Sternocleidomastoid (tissue), 1 donor: ENCODE measurements around a stretch of chr15.

GRCh38 chr15:66715057-66715528 lies 13.1 kb downstream of the SMAD6 start:
- PRO-cap: no peak

DNA sequence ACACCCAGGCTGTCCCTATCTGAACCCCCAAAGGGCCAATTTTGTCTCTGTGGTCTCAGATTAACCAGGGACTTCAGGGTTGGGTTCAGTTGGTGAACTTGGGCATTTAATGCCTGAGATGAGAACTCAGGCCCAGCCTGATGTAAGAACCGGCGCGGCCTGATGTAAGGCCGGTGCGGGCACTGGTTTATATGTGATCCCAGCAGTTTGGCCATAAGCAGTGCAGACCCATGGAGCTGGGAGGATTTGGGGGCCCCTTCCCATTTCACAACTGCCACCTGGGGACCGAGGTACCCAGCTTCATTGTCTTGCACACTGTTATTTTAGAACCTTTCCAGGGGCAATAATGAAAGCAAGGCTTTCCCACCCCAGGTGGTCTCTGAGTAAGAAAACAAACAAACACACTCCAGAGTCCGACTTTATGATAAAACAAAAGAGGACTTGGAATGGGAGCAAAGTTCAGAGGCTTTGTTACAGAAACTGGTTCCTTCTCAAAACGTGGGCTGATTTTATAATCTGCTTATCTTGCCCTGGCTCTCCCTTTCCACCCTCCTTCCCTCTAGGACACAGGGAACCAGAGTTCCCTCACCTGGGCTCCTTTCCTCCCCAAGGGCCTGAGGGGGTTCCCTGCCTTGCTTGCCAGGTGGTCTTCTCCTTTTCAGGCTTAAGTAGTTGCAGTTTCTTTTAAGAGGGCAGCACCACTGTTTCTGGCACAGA lies 68.3 kb downstream of the SMAD6 start:
- PRO-cap: no peak

GRCh38 chr15:67032879-67033386 lies 32.5 kb upstream of the SMAD3 start:
- PRO-cap: no peak

DNA sequence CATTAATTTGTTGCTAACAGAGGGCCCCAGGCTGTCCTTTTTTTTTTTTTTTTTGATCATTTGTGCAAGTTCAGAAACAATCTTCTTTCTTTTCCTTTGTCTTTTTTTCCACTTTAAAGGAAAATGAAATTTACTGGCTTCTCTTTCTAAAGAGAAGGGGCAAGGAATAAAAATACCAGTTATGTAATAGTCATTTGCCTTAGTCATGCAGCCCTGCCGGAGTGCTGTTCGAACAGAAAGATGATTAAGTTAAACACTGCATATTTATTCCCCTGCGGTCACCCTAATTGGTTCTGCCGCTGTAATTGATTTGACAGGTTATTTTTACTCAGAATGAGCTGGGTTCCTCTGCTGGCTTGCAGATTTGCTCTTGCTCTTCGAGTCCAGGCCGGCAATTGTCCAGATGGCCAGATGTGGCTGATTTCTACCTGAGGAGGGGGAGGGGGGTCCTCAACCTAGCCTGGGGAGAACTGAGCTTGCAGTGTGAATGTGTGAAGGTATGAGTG lies 23.5 kb upstream of the SMAD3 start:
- PRO-cap: no peak

- PRO-cap: no peak
Measured at GRCh38 chr15:67056134-67056739, 9.2 kb upstream of the SMAD3 start.

- PRO-cap: no peak
Measured at GRCh38 chr15:67072450-67073469, 7.4 kb downstream of the SMAD3 start.

DNA sequence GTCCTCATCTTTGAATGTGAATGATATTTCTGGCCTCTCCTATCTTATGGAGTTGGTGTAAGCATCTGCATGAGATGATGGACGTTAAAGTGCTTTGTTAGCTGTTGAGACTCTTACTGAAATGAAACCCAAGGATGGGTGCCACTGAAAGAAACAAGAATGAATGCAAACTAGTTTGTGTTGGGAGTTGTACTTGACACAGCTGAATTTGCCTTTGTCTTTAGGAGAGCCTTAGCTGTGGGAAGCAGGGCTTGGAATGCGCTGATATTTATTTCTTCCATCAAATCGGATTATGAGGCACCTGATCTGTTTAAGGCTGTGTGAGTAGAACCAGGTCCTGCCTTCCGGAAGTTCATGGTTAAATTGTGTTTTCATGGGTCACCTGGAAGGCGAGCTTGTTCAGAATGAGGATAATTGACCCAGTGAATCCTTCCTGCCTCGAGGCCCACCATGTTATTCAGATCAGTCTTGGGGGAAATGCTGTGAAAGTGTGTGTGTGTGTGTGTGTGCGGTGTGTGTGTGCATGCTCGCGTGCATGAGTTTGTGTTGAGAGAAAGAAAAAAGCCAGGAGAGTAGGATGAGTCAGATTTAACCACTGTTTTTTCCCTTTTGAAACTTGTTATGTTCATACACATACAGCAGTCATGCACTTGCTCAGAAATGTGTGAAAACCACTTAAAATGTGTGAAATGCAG lies 36.5 kb downstream of the SMAD3 start:
- PRO-cap: no peak

- PRO-cap: no peak
Measured at GRCh38 chr15:67125084-67126381, 60.1 kb downstream of the SMAD3 start.

GRCh38 chr15:67142669-67143115 lies 77.3 kb downstream of the SMAD3 start:
- PRO-cap: no peak

- PRO-cap: no peak
Measured at GRCh38 chr15:67178413-67178907, 76.0 kb downstream of the AAGAB start.

GRCh38 chr15:67179273-67180594 lies 74.7 kb downstream of the AAGAB start:
- PRO-cap: no peak

GRCh38 chr15:67792389-67792784 lies 32.9 kb upstream of the SKOR1 start:
- PRO-cap: unidirectional peak, minus-strand start at chr15:67792556

DNA sequence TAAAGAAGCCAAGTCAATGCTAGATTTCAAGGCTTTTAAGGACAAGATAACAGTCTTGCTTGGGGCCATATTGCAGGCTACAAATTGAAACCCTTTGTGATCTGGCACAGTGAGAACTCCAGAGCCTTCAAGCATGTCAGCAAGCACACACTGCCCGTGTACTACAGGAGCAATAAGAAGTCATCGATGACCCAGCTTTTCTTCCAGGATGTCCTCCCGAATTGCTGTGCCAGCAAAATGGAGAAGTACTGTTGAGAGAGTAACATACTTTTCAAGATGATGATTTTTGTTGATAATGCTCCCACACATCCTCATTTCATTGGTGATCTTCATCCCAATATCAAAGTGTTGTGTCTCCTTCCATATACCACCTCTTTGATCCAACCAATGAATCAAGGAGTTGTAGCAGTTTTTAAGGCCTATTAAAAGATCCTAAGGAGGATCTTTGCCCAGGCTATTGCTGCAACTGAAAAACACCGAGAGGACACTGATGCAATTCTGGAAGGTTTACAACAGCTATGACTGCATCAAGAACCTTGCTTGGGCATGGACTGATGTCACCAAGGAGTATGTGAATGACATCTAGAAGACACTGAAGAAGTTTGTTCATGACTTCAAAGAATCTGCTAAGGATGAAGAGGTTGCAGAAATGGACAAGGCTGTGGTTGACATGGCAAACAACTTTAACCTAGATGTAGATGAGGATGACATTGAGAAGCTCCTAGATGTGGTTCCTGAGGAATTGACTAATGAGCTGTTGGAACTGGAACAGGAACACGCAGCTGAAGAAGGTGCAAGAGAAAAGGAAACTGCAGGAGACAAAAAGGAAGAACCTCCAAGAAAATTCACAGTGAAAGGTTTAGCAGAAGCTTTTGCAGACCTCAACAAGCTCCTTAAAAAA lies 20.1 kb downstream of the CALML4 start:
- PRO-cap: no peak

DNA sequence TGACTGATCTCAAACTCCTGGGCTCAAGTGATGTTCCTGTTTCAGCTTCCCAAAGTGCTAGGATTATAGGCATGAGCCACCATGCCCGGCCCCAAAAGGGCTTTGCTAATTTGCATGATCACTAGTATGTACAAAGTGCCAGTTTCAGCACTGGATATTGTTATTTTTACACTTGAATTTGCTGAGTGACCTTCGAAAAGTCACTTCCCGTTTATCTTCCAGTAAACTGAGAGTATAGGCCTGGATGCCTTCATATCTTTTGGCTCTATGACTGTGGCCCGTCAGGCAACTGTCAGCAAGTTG lies 12.1 kb downstream of the CLN6 start:
- PRO-cap: no peak

- PRO-cap: no peak
Measured at GRCh38 chr15:68279107-68279629, 1.6 kb downstream of the FEM1B start.

DNA sequence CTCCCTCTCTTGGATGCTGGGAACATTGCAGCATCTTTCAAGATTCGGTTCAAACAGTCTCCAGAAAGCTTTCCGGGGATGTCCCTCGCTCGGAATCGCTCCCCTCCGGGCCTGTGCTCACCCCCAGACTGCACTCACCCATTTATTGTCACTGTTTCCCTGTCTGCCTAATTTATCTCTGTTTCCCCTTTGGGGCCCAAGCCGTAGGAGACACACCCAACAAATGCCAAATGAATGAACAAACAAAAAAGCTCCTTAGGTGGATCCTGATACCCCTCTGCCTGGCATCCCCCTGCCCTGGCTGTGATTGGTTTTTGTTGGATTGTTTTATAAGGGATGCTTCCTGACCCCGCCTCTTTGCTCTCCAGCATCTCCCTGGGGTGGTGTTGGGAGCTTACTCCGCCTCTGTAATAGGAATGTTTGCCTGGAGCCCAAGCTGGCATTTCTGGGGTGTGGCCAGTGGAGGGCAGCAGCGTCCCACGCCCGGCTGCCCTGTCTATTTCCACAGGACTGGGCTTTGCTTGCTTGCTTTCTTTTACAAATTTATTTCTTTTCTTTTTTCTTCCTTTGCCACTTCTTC lies 28.9 kb downstream of the FEM1B start:
- PRO-cap: no peak

GRCh38 chr15:68334386-68335259 lies 57.1 kb downstream of the FEM1B start:
- PRO-cap: no peak

GRCh38 chr15:68481660-68482088 lies 49.7 kb upstream of the ITGA11 start:
- PRO-cap: no peak

DNA sequence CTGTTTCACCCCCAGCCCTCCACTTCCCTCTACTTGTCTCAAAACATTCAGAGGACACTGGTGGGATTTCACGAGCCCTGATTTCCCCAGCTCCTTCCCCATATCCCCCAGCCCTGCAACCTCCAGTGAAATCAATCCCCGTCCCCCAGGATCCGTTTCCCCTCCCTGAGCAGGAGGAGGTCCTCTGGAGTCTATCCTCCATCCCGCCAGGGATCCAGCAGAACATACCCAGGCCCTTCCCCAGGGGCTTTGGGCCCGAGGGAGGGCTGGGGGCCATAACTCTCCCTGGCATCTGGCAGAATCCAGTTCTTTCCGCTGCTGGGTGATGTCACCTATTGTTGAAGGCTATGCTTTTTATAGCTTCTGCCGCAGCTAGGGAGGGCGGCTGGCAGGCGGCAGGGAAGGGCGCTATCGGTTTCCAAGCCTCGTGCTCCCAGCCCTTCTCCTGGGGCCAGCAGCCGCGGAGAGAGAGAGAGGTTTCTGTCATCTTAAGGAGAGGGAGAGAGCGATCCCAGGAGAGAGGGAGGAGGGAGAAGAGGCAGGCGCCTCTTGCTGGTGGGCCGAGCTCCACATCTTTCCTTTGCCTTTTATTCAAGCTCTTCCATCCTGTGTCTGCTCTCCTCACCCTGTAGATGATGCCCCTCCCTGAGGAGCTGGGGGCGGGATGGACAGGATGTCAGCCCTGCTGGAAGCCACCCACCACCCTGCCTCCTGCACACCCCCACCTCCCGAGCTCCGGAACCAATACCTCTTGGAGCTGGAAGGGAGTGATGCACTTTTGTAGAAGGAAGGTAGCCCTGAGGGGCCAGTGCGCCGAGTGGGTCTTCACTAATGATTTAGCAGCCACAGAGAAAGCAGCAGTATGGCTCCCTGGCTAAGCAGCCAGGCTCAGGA lies 120.1 kb downstream of the ANP32A start:
- PRO-cap: no peak

DNA sequence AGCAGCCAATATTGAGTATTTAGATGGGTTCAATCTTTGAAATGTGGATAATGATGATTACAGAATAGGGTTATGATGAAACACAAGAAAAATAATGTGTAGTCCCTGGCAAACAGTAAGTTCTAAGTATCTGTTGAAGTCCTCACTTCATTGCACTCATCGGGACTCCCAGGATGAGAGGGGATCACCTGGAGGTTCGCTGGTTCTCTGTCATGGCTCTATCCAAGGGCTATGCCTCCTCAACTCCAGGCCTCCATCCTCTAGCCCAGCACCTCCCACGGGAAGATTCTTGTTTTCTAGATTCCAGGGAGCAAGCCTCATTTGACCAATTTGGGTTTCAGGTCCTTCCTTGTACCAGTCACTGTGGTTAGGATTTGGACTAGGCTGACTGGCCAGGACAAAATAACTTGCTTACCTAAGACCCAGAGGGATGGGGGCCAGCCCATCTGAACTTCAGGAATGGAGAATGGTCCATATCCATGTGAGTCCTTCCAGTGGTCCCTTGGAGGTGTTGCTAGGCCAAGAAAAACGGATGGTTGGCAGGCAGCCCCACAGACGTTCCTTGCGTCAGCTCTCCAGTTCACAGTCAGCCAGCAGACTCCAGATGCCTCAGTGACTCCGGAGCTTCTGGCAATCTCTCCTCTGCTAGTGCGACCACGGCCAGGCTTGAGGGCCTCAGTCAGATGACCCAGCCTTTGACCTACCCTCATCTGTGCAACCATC lies 45.3 kb downstream of the ANP32A start:
- PRO-cap: no peak